ENCODE measurements around the gene DDX18.

GRCh38 chr2:113272735-113273392 is 5.9 kb downstream of the PAX8 start:
- RRBS = 36% methylated on average over 3 of the region's 11 CpGs

DNA sequence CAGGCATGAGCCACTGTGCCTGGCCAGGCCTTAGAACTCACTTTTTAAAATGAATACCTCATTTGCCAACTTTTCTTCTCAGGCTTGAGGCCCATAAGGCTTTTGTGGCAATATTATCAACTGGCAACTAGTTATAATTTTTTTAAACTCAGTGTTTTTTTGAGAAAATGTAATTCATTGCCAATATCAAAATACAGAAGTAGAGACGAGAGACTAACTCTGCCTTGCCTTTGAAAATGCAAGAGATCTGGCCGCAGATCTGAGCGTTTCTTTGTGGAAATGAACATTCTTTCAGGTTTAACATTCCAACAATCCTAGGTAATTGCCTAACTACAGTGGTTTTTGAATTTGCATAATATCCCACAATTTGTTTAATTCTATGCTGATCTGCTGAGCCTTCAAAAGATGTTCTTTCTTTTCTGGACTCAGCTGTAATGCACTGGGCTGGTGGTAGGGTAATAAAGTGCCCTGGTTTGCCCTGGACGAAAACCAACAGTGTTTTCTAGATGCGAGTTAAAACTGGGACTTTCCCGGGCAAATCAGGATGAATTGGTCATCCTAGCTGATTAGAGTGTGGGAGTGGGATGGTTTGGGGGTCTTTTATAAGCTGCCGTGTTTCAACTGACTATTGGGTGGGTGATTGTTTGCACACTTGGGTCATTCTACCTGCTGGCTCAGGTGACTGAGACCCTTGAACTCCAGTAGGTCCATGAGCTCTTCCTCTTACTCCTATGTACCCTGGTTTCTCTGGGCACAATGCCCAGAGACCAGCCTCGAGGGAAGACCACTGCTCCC is 3.2 kb upstream of the PAX8 start:
- RRBS = no CpG with 5 or more reads among the region's 8 CpGs

DNA sequence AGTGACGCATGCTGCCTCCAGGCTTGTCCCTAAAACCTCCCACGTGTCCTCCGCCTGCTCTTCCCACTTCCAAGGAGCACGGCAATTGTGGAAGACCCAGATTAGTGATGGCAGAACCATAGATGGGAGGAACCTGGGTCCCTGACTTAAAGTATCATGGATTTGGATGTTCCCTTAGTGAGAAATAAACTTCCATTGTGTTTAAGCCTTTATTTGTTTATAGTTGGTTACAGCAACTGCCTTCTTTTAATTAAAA is 48.5 kb upstream of the RABL2A start:
- RRBS = no CpG with 5 or more reads among the region's 4 CpGs

GRCh38 chr2:113603247-113604665 is 23.3 kb upstream of the RABL2A start:
- RRBS = 1% methylated on average over 11 of the region's 107 CpGs

DNA sequence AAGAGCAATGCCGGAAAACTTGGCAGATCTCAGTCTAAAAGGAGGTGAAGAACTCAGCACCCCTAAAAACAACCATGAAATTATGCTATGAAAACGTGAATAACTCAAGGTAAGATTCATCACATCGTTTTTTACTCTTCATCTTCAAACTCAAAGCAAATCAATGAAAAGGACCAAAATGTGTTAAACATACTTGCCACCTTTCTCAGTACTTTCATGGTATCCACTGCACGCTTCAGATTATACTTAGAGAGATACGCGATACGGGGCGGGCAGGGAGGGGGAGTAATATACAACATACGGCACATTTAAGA is 1.0 kb downstream of the SLC35F5 start:
- RRBS = no CpG with 5 or more reads among the region's 9 CpGs

GRCh38 chr2:113843301-113843759 is 46.6 kb upstream of the ACTR3 start:
- RRBS = no CpG with 5 or more reads among the region's 9 CpGs

GRCh38 chr2:113978305-113978642 is 88.4 kb downstream of the ACTR3 start:
- RRBS = no CpG with 5 or more reads among the region's 7 CpGs

GRCh38 chr2:114442318-114442517 is 223 bp upstream of the DPP10 start:
- RRBS = no CpG with 5 or more reads among the region's 2 CpGs

DNA sequence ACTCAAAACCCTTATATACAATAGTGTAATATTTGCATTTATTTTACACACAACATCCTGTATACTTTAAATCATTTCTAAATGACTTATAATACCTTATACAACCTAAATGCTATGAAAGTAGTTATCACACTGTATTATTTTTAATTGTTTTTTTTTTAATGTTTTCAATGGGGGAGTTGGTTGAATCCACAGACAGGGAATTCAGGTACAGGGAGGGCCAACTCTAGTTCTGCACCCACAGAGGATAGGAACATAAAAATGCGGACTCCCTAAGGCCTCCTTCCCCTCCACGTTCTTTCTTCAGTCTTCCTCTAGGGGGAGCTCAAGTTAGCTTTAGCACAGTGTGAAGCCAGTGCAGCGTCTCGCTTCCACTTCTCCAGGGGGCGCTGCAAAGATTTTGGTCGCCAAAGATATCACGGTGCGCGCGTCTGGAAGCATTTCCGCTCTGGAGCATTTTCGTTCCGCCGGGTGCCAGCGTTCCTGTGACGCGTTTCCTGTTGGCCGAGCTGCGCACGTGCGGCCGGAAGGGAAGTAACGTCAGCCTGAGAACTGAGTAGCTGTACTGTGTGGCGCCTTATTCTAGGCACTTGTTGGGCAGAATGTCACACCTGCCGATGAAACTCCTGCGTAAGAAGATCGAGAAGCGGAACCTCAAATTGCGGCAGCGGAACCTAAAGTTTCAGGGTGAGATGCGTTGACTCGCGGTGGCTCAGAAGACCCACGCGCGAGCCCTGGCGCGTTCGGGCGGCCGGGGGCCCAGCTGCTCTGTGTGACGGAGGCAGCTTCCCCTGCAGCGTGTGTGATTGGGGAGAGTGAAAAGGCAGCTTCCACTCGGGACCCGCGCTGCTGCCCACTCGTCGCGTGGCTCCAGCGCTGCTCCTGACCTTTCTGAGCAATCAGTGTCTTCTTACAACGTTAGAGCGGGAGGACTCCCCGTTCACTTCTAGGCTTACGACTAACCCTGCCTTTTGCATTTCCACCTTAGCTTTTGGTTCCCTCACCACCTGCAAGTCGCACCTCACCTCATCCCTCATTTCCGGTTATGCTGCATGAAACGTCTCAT is at the start of gene DDX18:
Gene DDX18, plus strand, starts transcription at position 516 of the 1,066 bp plus-strand sequence.
- RRBS = under 1% methylated on average over 9 of the region's 57 CpGs

- RRBS = no CpG with 5 or more reads among the region's 2 CpGs
Measured at GRCh38 chr2:117817305-117817821, 2.9 kb downstream of the DDX18 start.

DNA sequence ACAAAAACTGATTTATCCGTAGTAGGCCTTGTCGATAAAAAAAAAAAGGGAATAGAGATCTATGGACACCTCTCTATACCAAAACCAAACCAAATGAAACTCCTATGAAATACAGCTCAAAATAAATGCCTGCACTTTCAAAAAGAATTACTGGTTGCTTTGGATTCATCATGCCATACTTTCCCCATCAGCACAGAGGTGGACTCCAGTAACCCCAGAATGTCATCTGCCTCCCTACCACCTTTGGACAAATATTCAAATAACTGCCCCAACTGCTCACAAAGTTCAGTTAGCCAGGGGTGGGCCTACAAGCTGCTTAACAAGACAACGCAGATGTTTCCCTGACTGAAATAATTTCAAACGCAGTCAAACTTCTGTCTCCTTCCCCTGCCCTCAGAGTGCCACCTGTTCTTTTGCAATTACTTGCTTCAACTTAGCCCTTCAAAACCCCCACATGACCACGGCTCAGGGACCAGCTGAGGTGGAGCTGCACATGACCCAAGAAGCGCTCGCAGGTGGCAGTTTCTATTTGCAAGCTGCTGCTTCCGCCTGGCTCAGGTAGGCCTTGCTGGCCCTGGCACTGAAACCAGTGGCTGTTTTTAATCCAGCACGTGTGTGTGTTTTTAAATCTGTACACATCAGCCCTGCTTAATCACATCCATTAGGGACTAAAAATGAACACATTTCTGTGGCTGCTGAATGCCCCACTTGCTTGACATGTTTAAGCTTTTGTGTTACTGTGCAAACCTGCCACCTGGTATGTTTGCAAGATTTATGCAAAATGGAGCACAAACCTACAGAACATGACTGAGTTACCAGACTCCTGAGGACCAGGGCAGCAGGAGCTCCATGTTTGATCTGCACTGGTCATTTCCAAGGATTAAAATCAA is 95.3 kb downstream of the CCDC93 start:
- RRBS = no CpG with 5 or more reads among the region's 9 CpGs

- RRBS = 24% methylated on average over 4 of the region's 5 CpGs
Measured at GRCh38 chr2:118169242-118169705, 81.0 kb downstream of the INSIG2 start.

DNA sequence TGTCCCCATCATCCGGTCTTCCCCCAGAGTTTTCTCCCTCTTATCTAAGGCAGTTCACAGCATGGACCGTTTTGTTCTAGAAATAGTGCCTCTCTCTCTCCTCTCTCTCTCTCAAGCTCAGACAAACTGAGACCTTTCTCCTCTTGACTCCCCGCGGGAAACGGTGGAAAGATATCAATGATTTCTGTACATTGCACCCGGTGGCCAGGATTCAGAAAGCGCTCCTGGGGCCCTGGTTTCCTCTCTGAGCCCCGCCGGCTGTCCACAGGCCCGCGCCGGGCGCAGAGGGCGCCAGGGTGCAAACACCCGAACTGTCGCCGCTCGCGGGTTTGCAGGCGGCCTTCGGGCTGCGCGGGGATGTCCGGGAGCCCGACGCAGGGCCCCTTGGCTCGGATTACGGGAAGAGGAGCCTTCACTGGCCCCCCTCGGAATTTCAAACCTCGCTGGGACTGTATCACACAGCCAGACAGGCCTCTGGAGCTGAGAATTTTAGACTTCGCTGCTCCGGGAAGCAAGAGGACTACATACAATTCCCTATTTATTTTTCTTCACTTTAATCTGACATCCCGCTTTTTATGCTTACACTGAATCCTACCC is 5.2 kb upstream of the EN1 start:
- RRBS = 22% methylated on average over 13 of the region's 33 CpGs

DNA sequence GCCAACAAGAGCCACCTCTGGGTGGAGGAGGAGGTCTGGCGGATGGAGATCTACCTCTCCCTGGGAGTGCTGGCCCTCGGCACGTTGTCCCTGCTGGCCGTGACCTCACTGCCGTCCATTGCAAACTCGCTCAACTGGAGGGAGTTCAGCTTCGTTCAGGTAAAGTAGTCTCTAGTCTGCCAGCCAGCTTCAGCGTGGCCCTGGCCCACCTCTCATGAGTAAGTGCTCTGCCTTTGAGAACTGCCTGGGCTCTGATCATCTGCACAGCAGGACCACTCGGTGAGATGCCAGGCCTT is 31.0 kb downstream of the STEAP3 start:
- RRBS = no CpG with 5 or more reads among the region's 9 CpGs

DNA sequence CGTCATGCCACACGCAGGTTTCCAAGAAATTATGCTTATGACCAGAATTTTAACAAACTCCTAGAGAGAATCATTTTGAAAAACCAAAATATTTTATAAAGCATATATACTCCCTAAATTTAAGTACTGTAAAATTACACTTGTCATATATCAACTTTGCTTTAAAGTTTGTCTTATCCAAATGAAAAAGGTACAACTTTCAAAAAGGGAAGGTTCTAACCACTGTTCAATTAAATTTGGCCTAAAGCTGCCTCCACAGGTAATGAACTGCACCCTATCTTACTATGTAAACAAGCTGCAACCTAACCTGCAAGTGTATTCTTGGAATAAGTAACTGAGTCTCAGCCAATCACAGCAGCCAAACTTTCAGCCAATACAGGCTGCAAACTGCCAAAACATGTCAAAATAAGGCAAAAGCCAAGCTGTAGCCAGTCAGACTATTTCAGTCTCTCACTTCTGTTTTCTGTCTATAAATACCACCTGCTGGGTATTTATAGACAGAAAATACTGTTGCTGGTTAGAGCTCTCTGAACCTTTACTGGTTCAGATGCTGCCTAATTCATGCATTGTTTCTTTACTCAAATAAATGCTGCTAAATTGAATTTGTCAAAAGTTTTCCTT is 14.4 kb downstream of the C2orf76 start:
- RRBS = no CpG with 5 or more reads among the region's 2 CpGs

DNA sequence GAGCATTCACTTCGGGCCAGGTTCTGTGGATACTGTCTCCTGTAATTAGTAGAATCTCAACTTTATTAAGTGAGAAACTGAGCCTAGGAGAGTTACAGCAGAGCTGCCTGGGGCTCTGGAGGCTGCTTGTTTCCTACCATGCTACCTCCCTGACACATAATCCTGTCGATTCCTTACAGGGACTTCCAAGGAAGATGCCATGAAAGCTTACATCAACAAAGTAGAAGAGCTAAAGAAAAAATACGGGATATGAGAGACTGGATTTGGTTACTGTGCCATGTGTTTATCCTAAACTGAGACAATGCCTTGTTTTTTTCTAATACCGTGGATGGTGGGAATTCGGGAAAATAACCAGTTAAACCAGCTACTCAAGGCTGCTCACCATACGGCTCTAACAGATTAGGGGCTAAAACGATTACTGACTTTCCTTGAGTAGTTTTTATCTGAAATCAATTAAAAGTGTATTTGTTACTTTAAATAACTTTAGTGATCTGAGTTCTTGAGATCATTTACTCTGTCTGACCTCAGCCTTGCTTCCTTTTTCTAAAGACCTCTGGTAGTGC is 5.4 kb downstream of the DBI start:
- RRBS = no CpG with 5 or more reads among the region's 7 CpGs

DNA sequence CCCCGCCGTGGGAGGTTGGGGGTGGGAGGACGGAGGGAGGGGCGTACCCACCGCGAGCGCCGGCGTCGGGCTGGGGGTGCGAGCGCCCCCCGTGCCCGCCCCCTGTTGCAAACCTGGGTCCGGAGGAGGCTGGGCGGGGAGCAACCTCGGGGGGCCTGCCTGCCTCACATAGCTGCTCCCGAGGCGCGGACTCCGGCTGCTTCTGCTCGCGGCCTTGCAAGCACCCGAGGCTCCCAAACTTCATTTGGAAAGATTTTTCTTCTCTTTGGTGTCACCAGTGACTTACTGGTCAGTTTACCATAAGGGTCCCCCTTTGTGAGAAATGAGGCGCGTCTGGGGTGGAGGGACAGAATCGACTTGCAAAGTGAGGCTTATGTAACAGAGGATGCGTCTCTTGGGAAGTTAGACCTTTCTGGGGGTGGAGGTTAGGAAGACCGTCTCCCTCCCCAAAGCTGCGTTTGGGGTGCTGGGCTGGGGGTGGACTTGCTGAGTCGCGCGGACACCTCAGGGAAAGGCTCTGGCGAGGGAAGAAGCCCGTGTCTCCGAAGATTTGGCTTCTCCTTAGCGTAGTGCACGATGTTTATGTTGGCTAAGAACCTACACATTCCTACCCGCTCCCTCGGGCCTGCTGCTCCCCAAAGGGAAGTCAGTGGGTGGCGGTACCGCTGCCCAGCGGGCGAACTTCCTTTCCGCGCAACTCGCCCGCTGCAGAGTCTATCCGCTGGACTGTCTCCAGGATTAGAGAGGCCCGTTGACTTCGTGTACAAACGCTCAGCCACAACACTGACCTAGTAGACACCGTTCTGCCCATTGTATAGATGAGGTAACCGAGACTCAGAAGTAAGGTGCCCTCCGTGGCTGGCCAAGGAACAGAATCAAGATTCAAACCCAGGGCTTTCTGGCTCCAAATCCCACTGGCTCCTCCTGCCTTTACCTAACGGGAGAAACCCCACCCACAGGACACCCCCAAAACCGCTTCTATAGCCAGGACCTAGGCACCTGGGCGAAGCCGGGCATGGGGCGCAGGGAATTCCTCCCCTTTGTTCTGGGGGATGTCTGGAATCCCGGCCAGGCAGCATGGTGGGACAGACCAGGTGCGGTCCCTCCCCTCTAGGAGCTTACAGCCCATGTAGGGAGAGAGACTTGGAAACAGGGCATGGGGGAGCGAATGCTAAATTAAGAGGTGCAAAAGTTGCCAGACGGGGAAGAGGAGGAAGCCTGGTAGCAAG is 723 bp downstream of the TMEM37 start:
- RRBS = 12% methylated on average over 22 of the region's 64 CpGs

GRCh38 chr2:119544725-119545572 is 700 bp downstream of the CFAP221 start:
- RRBS = 4% methylated on average over 12 of the region's 34 CpGs

DNA sequence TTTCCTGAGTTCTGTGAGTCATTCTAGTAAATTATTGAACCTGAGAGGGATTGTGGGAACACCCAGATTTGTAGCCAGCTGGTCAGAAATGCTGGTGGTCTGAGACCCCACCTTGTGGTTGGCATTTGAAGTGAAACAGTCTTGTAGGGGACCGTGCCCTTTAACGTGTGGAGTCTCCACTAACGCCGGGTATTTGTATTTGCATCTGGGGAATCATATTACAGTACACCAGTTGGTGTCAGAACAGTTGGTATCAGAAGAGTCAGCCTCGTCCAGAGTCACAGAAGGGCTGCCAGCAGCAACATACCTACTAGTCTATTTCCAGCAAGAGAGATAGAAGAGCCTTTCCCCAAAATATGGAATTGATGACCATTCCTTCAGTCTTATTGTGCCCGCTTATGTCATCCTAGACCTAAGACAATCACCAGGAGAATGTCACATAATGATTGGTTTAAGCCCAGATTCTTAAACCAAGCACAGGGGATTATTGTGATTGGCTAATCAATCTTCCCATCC is 38.2 kb upstream of the PTPN4 start:
- RRBS = no CpG with 5 or more reads among the region's 6 CpGs

DNA sequence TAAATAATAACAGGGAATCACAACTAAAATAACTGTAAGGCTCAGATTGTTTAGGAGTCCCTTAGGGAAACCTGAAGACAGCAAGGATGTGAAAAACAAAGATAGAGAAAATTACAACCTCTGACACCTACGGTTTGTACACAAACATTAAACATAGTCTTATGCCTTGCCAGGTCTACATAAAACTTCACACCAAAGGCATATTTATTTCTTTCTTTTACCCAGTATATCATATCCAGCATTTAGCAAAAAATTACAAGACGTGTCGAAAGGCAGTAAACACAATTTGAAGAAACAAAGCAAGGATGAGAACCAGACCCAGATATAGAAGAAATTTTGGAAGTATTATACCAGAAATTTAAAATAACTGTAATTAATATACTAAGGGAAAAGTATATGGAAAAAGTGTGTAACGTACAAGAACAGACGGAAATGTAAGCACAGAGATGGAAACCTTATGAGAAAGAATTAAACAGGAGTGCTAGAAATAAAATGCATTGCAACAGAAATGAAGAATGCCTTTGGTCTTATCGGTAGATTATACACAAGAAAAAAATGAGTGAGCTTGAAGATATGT is 111.5 kb upstream of the EPB41L5 start:
- RRBS = no CpG with 5 or more reads among the region's 6 CpGs

Data from hTERT-HM (cell line).